SK-N-DZ (cell line): ENCODE results near the gene GNB5.

RAMPAGE:
- cytosol, long total RNA = no peak
- nucleus, long total RNA = no peak
Observed at GRCh38 chr15:52191172-52191659, at the start of gene GNB5. GNB5 (minus strand) TSS chr15:52191392.

DNA sequence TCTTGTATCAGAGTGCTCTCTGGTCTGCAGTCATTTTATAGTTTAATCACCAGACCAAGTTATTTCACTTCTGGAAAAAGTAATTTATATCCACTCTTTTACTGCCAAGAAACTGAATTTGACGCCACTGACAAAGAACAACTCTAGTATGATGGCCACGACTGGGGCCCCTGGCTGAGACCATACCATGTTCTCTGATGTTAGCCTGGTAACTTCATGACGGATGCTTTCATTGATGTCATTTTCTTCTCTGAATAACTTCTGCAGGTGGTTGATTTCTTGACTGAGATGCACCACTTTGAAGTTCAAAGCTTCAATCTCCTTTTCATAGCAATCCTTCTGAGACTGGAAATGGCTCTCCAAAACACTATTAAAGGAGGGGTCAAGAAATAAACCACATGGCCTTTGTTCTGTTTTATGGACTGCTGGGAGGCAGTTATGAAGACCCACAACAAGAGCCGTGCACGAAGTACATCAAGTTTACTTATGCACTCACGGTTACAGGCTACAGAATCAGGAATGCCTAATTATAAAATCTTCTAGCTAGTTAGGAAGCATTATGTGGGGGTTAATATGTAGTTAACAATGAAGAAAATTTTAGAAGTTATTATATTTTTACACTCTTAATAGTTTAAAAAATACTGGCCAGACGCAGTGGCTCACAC is 32.3 kb upstream of the GNB5 start:
RAMPAGE:
- cytosol, long total RNA = no peak
- nucleus, long total RNA = no peak

DNA sequence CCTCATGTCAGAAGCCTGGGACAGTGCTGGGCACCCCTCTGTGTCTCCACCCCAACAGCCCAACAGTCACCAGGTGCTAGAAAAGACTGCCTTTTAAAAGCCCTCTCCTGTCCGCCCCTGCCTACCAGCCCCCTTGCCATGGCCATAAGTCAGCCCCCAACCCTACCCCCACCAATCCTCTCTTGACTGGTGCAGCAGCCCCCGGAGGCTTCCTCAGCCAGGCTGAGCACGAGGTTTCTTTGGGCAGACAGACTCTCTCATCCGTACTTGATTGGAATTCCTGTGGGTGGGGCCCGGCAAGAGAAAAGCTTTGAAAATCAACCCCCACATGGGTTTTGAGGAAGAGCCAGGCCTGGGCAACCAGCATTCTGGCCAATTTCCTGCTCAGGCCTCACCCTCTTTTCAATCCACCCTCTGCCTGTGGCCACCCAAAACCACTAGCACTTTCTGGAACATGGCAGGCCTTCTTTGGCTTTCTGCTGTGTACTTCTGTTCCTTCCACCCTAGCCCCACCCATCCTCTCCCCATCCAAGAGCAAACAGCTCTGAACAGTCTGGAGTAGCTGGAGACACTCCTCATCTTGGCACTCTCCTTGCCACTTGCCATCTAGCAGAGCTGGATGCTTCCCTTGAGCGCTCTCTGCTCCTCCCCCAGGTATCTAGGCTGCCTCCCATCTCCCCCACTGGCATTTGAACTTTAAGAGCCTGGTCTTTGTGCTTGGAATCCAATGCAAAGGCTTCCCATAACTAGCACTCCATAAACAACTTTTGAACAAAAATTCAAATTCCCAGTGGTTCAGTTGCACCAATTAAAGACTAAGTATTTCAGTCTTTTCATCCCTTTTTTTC is 5.9 kb downstream of the MYO5C start:
RAMPAGE:
- cytosol, long total RNA = no peak
- nucleus, long total RNA = no peak

DNA sequence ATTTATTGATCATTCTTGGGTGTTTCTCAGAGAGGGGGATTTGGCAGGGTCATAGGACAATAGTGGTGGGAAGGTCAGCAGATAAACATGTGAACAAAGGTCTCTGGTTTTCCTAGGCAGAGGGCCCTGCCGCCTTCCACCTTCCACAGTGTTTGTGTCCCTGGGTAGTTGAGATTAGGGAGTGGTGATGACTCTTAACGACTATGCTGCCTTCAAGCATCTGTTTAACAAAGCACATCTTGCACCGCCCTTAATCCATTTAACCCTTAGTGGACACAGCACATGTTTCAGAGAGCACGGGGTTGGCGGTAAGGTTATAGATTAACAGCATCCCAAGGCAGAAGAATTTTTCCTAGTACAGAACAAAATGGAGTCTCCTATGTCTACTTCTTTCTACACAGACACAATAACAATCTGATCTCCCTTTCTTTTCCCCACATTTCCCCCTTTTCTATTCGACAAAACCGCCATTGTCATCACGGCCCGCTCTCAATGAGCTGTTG is 69.5 kb downstream of the MYO5A start:
RAMPAGE:
- cytosol, long total RNA = no peak
- nucleus, long total RNA = no peak

RAMPAGE:
- cytosol, long total RNA = no peak
- nucleus, long total RNA = no peak
Observed at GRCh38 chr15:52545582-52546754, 17.3 kb upstream of the MYO5A start.

DNA sequence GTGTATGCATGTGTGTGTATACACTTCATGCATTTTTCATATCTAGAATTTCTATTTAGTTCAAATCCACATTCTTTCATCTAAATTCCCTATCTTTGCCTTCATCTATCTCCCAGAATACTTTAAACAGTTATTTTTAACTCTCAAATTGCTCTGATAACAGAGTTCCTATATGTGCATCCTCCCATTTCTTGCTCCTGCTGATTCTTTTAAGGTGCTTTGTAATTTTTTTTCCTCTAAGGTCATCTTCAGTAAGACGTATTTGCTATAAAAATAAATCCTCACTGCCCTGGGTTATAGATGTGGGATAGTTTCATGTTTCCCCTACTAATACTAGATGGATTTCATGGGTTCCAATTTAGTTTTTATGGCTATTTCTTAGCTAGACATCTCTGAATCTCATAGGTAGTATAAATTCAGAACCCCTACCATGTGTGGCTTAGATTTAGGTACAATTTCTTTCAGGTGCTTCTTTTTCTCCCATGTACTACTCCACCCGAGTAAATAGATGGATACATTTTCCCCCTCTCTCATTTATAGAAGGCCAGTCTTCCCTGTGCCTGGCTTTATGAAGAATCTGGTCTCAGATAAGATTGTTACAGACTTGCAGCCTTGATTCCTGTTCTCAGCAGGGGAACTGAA is 33.5 kb upstream of the ARPP19 start:
RAMPAGE:
- cytosol, long total RNA = no peak
- nucleus, long total RNA = no peak

DNA sequence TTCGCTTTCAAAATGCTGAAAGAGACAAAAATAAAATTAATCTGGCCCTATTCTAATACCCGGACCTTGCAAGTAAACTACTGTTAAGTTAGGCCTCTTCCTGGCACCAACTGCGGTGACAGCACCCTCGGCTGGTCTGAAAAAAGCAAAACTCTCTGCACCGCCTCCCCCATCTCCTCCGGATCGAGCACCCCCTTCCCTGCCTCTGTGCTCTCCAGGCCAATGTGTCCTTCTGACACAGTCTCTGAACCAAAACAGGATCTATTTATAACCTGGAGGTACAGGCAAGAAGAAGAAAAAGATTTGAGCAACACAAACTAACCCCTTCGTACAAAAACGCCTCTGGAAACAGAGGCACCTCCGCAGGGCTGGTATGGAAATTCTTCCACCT is 1.1 kb downstream of the ATOSA start:
RAMPAGE:
- cytosol, long total RNA = no peak
- nucleus, long total RNA = no peak

DNA sequence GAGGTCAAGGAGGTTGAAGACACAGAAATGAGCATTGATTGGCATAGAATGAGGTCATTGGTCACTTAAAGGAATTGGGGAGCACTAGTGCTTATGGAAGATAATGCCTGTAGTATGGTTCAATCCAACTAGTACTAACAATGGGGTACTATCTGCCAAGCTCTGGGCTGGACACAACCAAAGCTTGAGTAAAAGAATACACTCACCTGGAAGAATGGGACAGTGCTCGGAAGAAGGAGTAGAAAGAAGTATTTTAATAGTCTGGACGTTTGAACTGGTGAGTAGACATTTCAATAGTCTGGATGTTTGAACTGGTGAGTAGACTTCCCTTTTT is 40.2 kb upstream of the ATOSA start:
RAMPAGE:
- cytosol, long total RNA = no peak
- nucleus, long total RNA = no peak

RAMPAGE:
- cytosol, long total RNA = no peak
- nucleus, long total RNA = no peak
Observed at GRCh38 chr15:52783356-52783792, 6.8 kb downstream of the ONECUT1 start.

DNA sequence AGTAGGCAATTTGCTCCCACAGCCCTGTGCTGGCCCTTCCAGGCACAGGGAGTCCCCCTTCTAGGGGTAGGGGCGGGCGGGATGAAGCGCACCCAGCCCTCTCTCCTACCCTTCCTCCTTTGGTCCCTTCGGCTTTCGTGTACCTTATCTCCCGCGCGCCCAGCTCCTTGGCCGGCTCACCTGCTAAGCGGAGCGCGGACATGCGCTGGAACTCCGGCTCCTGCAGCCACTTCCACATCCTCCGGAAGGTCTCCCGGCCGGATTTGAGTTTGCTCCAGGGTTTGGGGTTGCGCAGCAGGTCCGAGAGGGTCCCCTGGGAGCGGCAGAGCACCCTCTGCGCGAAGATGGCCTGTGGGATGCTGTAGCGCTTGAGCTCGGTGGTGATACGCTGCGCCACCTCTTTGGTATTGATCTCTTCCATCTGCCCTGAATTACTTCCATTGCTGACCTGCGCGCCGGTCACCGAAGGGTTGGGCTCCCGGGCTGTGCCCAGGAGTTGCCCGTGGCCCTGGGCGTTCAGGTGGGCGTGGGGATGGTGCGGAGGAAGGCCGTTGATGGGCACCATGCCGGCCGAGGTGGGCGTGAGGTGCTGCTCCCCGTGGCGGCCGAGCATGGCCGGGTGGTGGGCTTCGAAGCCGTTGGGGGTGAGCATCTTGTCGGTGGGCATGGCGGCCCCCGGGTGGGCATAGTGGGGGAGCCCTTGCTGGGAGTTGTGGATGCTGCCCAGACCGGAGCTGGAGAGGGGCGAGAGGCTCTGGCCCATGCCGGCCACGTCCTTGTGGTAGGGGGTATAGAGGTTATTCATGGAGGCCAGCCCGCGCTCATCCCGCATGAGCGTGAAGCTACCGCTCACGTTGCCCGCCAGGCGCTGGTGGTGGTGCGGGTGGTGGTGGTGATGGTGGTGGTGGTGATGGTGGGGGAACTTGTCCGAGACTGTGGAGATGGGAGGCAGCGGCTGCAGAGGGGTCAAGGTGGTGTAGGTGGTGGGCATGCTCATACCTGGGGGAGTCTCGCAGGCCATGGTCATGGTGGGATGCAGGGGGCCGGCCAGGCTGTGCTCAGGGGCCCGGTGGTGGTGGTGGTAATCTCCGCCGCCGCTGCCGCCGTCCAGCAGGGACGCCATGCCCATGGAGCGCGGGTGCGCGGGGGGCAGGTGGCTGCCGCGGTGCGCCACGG is 1.1 kb downstream of the ONECUT1 start:
RAMPAGE:
- cytosol, long total RNA = no peak
- nucleus, long total RNA = no peak

DNA sequence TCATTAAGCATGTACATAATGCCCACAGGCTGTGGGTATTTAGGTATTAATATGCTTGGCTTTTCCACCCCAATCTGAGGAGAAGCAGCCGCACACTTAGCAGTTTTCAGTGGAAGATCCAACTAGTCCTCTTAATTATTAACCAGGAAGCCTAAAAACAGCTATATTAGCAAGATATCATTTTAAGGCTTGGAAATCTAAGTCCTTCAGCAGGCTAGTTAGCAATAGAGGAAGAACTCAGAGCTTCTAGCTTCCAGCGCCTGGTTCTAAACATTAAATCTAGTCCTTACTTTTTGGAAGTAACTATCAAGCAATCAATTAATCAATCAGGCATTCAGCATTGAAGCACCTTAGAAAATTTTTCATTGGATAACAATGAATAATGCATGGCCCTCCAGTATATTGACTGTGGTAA is 16.9 kb upstream of the ONECUT1 start:
RAMPAGE:
- cytosol, long total RNA = no peak
- nucleus, long total RNA = no peak

DNA sequence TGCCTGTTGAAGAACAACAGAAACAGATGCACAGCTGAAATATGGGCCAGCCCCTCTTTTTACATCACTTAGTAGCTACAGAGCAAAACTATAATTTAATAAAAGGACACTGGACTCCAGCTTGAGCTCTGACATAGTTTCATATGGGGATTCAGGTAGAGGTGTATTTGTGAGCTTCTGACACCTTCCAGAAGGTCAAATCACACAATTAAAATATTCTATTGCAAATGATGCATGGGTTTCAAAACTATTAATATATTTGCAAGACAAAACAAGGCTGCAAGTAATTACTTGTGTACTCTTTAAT is 338.6 kb downstream of the WDR72 start:
RAMPAGE:
- cytosol, long total RNA = no peak
- nucleus, long total RNA = no peak

DNA sequence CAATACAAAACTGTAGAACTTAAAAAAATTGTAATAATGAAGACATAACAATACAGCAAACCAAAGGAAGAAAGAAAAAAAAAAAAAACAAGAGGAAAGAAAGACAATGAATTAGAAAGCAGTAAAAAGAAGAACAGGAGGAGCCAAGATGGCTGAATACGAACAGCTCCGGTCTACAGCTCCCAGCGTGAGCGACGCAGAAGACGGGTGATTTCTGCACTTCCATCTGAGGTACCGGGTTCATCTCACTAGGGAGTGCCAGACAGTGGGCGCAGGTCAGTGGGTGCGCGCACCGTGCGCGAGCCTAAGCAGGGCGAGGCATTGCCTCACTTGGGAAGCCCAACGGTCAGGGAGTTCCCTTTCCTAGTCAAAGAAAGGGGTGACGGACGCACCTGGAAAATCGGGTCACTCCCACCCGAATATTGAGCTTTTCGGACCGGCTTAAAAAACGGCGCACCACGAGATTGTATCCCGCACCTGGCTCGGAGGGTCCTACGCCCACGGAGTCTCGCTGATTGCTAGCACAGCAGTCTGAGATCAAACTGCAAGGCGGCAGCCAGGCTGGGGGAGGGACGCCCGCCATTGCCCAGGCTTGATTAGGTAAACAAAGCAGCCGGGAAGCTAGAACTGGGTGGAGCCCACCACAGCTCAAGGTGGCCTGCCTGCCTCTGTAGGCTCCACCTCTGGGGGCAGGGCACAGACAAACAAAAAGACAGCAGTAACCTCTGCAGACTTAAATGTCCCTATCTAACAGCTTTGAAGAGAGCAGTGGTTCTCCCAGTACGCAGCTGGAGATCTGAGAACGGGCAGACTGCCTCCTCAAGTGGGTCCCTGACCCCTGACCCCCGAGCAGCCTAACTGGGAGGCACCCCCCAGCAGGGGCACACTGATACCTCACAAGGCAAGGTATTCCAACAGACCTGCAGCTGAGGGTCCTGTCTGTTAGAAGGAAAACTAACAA is 218.7 kb downstream of the WDR72 start:
RAMPAGE:
- cytosol, long total RNA = no peak
- nucleus, long total RNA = no peak

DNA sequence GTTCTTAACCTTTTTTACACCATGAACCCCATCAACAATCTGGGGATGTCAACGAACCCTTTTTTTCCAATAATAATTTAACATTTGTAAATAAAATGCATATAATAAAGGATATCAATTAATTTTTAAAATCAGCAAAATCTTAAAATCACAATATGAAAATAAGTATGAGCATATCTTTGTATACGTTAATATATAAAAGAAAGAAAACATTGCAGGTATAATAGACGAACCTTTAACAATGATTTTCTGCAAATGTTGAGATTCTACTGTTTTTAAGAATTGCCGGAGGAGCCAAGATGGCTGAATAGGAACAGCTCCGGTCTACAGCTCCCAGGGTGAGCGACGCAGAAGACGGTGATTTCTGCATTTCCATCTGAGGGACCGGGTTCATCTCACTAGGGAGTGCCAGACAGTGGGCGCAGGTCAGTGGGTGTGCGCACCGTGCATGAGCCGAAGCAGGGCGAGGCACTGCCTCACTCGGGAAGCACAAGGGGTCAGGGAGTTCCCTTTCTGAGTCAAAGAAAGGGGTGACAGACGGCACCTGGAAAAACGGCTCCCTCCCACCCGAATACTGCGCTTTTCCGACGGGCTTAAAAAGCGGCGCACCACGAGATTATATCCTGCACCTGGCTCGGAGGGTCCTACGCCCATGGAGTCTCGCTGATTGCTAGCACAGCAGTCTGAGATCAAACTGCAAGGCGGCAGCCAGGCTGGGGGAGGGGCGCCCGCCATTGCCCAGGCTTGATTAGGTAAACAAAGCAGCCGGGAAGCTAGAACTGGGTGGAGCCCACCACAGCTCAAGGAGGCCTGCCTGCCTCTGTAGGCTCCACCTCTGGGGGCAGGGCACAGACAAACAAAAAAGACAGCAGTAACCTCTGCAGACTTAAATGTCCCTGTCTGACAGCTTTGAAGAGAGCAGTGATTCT is 75.3 kb downstream of the WDR72 start:
RAMPAGE:
- cytosol, long total RNA = start-site peak on the minus strand centred at position 702 of the sequence, 97 bp wide, 67 and 44 reads in 2 replicates
- nucleus, long total RNA = start-site peak on the minus strand centred at position 679 of the sequence, 35 bp wide, 81 and 21 reads in 2 replicates

RAMPAGE:
- cytosol, long total RNA = no peak
- nucleus, long total RNA = no peak
Observed at GRCh38 chr15:54079830-54080299, 101.6 kb downstream of the UNC13C start.

DNA sequence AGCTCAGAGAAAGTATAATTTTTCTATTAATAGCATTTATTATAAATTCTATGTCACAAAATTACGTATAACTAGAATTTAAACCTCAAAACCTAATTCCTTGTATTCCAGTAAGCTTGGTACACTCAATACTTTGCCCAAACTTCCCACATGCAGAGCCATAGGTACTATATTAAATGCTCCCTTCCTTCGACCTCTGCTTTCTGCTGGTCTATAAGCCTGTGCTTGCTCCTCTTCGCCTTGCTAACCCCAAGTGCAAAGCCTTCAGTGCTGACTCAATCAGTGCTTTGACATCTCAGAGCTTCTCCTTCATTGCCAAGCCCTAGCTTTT is 379.1 kb downstream of the RSL24D1 start:
RAMPAGE:
- cytosol, long total RNA = no peak
- nucleus, long total RNA = no peak

RAMPAGE:
- cytosol, long total RNA = no peak
- nucleus, long total RNA = no peak
Observed at GRCh38 chr15:55255713-55256144, 33.9 kb downstream of the RAB27A start.

GRCh38 chr15:55258617-55259311 is 30.8 kb downstream of the RAB27A start:
RAMPAGE:
- cytosol, long total RNA = no peak
- nucleus, long total RNA = no peak

RAMPAGE:
- cytosol, long total RNA = no peak
- nucleus, long total RNA = no peak
Observed at GRCh38 chr15:55526577-55526776, 18.4 kb upstream of the DNAAF4 start.

RAMPAGE:
- cytosol, long total RNA = no peak
- nucleus, long total RNA = no peak
Observed at GRCh38 chr15:55992868-55993476, 440 bp downstream of the NEDD4 start.